Parietal lobe (tissue), 2 donors: ENCODE measurements around the genes MAP2K4 and MYOCD.

GRCh38 chr17:9703528-9704244 is 58.4 kb downstream of the USP43 start:
- RAMPAGE, long total RNA = no peak

GRCh38 chr17:9979496-9980137 is 74.5 kb upstream of the RCVRN start:
- RAMPAGE, long total RNA = no peak

GRCh38 chr17:10051248-10051606 is 146.2 kb upstream of the RCVRN start:
- RAMPAGE, long total RNA = no peak

DNA sequence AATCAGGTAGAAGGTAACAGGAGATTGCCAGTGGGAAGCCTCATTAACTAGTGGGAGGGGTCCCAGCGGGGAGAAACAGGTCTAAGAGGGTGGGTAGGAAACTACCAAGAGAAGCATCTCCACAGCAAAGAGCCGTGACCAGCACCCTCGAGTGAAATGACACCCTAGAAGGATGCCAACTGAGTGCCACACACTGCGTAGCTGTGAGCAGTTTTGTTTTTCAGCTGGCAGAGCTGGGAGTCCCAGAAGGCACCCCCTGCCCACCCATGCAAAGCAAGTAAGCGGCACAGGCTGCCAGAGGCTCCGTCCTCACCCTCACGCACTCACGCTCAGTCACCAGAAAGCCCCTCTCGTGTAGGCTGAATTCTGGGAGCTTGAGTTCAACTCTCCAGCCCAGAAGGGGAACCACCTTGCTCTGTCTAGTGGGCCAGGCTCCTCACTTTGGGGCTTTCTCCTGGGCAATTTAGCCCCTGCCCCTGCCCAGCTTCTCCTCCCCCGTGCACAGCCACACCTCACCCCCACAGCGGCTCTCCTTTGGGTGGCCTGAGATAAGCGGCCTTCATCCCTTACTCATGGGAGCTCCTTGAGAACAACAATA is 146.0 kb downstream of the GAS7 start:
- RAMPAGE, long total RNA = no peak

GRCh38 chr17:10104179-10105346 is 93.8 kb downstream of the GAS7 start:
- RAMPAGE, long total RNA = no peak

DNA sequence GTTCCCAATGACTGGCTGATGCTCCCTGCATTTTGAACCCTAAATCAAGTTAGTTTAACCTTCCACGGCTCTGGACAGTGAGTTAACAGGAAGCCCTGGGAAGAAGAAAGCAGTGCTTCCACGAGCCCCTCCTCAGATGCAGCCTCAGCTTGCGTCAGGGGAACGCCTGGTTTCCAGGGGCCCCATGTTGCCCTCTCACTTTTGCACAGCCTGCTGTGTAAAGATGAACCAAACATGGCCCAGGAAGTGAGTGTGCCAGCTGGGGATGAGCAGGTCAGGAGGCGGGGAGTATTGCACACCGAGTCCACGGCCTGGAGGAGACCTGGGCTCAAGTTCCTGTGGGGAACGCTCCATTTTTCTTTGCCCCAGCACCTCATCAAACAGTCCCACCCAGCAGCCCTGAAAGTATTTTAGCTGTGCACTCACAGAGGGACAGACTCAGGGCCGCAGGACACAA is 71.2 kb downstream of the GAS7 start:
- RAMPAGE, long total RNA = no peak

- RAMPAGE, long total RNA = no peak
Observed at GRCh38 chr17:10276543-10277154, 78.2 kb upstream of the GAS7 start.

DNA sequence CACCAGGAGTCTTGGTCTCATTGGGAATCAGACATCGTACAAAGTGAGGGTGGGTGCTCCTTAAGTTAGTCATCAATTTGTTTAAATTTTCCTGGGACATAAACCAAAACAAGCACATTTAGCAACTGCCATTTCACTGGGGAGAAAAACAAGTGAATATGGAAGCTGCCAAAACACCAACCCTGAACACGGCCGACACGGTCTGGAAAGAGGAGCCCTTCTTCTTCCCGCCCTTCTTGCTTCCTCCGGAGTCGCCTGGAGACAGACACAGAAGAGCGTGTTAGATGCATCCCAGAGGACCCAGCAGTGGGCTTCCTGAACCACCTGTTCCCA is 32.7 kb downstream of the MYH13 start:
- RAMPAGE, long total RNA = no peak

GRCh38 chr17:10549041-10549513 is 381 bp downstream of the MYH2 start:
- RAMPAGE, long total RNA = no peak

DNA sequence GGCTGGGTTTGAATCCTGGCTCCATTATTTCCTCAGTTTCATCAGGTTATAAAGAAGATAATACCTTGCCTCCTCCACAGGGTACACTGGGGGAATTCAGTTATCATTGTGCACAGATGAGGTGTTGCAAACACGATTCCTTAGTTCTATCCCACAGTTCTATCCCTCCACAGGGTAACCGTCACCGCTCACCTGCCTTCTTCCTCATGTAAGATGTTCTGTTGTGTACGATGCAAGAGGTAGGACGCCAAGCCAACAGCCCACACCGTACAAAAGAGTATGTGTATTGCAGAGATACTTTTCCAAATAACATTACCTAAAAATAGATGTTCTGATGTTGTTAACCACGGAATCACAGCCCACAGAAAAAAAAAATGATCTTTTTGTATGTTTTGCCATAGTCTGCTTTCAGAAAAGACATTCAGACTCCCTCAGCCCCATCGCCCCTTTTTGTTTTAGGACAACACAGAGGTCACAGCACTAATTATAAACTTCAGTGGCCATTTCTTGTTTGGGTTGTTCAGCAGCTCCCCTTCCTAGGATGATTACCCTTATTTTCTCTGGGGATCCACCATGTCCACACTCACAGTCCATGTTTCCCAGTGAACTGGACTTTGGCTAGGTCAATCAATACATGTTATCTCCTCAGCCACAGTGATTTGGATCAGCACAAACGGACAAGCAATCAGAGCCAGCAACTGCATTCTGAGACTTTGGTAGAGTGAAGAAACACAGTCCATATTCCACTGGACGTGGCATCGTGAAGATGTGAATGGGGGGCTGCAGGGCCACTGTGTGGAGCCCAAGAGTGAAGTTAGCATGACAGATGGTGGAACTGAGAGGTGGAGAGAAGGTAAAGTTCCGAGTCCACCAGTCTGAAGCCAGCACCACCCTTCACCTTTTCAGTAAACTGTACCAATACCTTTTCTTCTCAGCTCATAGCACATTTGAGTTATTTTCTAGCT is 4.7 kb downstream of the TMEM220 start:
- RAMPAGE, long total RNA = no peak

- RAMPAGE, long total RNA = no peak
Observed at GRCh38 chr17:10737804-10738388, 8.1 kb upstream of the TMEM220 start.

DNA sequence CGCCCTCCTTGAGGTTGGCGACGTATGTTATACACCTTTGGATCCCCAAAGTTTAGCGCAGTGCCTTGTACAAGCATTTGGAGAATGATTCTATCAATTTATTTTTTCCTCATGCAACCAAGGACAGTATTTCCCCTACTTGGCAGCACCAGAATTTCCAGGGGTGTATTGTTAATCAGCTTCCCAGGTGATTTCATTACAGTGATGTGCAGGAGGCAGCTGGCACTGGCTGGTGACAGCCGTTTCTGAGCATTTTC is 26.6 kb downstream of the TMEM238L start:
- RAMPAGE, long total RNA = no peak

DNA sequence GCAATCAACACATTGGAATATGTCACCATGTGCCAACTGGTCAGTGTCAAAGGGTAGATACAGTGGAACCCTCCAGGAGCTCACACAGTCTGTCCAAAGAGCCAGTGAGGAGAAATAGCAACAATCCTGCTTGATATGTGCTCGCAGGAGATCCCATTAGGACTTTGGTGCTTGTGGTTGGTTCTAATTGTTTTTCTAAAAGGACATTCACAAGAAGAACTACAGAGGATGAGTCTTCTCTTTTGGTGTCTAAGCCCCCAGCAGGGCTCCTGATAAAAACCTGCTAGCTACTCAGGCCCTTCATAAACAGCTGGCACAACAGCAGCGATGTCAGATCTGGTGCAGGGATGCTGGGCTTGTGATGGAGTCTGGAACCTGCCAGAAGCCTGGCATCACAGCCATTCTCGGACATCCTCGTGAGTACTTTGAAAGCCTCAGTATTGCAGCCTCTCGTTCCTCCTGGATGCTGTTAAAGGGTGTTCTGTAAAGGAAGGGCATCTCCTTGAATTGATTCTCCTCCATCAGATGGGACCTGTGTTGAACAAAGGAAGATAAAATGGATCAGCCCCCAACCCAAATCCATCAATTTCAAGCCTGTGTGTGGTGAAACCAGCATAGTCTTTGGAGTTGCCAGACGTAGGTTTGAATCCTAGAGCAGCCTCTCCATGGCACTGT is 8.3 kb downstream of the TMEM238L start:
- RAMPAGE, long total RNA = no peak

DNA sequence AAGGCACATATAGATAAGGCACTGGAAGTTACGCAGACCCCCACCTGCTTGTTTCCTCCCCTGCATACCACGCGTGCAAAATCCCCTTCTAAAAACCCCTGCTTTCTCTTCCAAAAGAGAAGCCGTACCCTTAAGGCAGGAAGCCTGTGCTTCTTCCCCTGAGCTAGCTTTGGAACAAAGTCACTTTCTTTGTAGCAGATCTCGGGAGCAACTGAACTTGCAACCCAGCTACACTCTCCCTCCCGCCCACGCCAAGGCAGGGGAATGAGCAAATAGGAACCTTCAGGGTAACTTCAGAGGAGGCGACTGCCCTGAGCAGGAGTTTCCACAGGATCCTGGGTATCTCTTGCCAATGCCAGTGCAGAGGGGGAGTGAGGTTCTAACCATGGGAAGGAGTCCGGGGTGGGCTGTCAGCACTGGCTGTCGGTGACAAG is 5.9 kb upstream of the PIRT start:
- RAMPAGE, long total RNA = no peak

DNA sequence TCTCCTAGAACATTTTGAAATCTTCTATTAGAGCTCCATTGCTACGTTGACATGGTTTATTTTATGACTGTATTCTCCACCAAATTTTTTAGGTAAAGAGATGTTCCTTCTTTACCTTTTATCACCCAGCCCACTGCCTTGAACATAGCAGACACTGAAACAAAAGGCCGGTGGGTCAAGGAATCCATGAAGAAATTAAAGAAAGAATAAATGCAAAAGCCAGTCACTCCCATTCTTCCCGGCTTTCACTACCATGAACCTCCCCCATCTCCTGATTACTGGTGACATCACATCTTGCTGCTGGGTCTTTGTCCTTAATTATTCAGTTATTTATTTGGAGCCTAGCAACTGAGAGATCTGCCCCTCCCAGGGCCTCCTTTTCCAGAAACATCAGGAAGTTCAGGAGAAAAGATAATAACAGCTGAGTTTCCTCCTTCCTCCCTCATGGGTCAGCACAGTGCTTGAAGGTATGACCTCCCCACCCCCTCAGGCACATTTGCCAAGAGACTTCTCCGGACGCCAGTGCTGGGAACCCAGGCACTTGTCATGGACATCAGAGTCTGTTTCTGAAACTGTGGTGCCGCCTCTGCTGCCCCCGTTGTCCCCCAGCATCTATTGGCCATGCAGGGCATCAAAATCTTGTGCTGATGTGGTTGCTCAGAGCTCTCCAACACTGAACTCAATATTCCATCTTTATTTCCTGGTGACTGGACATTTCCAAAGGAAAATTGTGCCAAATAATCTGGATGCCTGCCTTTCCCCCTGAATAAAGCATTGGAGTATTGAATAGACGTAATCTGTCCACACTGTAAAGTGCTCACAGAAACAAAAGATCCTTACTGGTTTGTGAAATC is 72.0 kb downstream of the ZNF18 start:
- RAMPAGE, long total RNA = no peak

- RAMPAGE, long total RNA = no peak
Observed at GRCh38 chr17:12020572-12021016, at the start of gene MAP2K4. Gene MAP2K4 (plus strand): TSS chr17:12020877.

DNA sequence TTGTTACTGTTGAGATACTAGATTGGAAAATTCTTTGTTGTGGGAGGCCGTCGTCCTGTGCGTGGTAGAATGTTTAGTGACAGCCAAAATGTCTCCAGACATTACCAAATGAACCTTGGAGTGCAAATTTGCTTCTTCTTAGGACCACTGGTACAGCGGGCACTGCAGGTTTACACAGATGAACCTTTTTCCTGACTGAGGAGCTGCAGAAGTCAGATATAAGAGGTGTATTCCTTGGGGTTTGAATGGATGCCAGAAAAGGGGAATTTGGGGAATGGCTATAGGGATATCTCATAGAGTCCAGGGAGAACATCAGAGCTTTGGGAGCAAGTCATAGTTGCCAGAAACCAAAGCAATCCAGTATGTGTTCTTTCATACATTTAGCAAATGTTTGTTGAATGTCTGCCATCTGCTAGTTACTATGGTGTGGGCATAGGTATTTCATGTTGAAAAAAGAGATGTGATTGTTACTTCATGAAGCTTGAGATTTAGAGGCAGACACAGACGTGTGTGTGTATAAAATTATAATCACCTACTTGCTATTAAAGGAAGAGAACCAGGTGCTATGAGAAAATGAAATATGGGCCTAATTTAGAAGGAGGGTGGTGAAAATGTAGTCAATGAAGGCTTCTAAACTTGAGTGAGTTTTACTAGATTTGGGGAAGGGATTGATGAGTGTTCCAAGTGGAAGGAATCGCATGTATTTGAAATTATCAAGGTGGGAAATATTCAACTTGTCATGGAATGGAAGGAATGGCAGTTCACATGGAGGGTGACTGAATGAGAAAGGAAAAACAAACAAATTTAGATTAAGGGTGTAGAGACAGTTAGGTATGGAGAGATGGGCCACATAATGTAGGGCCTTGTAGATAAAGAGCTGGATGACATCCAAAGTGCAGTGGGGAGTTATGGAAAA is 47.0 kb downstream of the MAP2K4 start:
- RAMPAGE, long total RNA = no peak

GRCh38 chr17:12665270-12666361 is at the start of gene MYOCD:
Gene MYOCD (plus strand): TSS chr17:12665890.
- RAMPAGE, long total RNA = no peak

GRCh38 chr17:12790718-12790933 is 1.3 kb downstream of the ARHGAP44 start:
- RAMPAGE, long total RNA = no peak

DNA sequence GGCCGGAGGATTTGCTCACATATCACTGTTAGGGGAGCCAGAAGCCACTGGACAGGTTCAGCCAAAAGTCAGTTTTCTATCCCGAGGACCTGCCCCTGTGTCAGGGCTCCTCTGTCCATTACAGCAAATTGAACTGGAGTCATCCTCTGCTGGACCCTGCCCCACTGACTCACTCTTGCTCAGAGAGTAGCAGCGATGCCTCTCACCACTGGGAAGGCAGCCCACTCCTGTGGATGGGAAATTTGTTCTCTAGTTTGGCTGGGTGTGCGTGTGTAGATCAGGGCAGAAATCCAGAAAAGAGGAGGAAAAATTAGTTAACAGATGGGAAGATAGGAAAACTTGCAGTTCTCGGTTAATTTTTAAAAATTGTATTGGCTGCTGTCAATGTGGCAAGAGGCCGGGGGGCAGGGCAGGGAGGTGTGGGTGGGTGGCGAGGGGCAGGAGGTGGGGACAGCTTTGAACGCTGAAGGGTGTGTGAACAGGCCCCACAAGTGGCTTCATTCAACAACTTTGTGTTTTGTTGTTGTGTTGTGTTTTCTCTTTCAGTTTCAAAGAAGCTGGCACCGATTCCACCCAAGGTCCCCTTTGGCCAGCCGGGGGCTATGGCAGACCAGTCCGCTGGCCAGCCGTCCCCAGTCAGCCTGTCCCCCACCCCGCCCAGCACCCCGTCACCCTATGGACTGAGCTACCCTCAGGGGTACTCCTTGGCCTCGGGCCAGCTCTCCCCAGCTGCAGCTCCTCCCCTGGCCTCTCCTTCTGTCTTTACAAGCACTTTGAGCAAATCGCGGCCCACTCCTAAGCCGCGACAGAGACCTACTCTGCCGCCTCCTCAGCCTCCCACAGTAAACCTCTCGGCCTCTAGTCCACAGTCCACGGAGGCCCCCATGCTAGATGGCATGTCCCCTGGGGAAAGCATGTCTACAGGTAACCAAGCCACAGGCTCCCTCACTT is 33.6 kb downstream of the ELAC2 start:
- RAMPAGE, long total RNA = no peak